GM23248 (cell line): ENCODE results near the gene INPP5A.

DNA sequence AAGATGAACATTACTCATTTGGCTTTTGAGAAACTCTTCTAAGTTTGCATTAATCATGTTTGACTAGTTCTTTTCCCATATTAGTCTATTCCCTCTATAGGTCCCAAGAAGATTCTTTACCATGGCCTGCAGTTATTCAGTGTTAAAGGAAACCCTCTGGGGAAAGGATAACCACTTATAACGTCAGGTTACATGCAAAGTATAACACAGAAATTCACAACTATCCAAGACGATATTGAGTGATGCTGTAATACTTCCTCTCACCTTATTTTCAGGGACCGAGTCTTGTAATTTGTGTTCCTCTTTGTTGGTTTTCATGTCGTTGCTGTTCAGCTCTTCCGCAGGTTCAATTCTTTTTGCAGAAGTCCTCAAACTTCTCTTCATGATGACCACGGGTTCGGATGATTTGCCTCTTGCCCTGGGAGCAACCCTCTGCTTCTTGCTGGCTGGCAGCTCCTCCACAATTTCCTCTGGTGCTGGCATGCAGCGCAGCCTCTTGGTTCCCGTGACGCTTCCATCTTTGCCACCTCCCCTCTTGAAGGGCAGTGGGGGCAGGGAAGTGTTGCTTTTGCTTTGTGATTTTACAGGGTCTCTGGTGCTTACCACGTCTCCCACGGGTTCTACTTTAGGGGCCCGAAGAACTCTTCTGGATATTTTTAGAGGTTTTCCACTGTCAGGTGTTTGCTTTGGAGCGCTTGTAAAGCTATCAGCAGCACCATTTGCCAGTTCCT, 23.7 kb downstream of the MKI67 start:
- RAMPAGE, long total RNA: no peak

DNA sequence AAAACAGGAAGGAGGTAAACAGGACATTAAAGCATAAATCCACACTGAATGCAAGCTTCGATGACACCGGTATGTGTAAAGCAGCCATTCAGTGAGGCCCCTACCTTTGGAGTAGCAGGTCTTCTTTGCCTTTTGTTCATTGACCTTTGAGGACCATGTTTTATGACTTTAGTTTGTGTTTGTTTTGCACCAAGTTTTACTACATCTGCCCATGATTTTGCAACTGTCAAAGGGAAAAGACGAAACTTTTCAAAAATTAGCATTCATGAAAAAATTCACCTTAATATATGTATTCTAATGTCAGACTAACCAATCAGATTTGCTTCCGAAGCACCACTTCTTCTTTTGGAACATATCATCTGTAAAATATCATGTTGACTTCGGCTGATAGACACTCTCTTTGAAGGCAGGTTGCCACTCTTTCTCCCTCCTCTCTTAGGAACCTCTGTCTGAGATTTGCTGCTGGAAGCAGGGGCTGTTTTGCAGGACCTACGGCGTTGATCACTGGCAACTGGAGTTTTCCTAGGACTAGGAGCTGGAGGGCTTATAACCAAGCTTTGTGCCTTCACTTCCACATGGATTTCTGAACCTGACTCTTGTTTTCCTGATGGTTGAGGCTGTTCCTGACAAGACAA, 14.3 kb downstream of the MKI67 start:
- RAMPAGE, long total RNA: no peak

- RAMPAGE, long total RNA: no peak
These were observed 574 bp downstream of the MGMT start for GRCh38 chr10:129467458-129468172.

GRCh38 chr10:129624246-129624946, 157.4 kb downstream of the MGMT start:
- RAMPAGE, long total RNA: no peak

GRCh38 chr10:129950774-129951592, 13.1 kb downstream of the EBF3 start:
- RAMPAGE, long total RNA: no peak

- RAMPAGE, long total RNA: no peak
These were observed 1.7 kb downstream of the C10orf143 start for GRCh38 chr10:130108819-130109410.

DNA sequence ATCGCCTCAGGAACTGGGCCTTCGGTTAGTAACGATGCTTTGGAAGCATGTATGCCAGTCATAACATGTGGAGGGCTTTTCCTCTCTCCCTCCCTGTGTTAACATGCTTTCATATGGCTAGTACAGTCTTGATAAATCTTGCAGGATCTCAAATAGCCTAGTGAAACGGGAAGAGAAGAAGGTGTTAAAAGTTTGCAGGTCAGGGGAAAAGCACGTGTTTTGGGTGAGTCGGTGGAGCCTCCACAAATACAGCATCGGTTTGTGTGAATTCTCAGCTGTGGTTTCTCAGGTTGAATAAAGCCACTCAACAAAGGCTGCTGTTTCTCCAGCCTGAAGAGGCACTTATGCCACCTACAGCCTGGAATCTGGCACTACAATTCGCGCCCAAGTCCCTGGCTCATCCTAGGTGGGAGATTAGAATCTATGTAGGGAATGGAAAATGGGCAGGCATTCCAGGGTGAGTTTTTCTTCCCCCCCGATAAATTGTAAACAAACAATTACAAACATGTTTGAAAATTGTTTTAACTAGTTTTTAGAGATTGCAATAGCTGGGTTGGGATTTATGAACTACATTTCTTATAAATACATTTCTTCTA, 8.5 kb upstream of the GLRX3 start:
- RAMPAGE, long total RNA: no peak

GRCh38 chr10:130137130-130137567, 958 bp downstream of the GLRX3 start:
- RAMPAGE, long total RNA: no peak

DNA sequence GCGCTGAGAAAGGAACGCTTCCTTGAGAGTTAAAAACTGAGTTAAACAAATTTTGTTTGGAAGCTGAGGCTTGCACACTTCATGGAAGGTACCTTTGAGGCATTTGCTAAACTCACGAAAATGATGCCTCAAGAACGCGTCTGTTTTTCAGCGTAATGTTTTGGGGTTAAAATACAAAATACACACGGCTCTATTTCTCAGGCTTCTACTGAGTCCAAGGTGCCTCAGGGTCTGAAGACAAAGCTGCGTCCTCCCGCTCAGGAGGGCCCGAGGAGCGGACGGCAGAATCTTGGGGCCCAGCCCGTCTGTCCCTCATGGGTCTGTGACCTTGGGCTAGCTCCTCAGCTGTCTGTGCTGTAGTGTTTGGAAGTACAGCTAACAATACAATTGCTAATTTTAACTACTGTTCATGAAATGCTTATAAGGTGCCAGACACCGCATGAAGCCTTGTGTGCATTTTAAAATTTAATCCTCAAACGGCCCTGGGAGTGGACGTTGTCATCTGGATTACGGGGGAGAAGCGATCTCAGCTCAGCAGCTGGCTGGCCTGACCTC, 357.2 kb downstream of the GLRX3 start:
- RAMPAGE, long total RNA: no peak

DNA sequence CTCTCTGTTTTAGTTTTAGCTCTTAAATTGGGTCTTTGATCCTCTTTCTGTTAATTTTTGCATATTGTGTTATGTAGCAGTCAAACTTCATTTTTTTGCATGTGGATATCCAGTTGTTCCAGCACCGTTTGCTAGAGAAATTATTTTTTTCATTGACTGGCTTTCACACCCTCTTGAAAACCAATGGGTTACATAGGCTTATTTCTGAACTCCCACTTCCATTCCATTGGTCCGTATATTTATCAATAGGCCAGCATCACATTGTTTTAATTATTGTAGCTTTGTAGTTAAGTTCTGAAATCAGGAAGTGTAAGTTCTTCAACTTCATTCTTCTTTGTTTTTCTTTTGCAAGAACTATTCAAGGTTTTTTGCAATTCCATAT, 274.2 kb upstream of the PPP2R2D start:
- RAMPAGE, long total RNA: no peak

- RAMPAGE, long total RNA: no peak
These were observed 75.4 kb upstream of the PPP2R2D start for GRCh38 chr10:131825299-131825945.

DNA sequence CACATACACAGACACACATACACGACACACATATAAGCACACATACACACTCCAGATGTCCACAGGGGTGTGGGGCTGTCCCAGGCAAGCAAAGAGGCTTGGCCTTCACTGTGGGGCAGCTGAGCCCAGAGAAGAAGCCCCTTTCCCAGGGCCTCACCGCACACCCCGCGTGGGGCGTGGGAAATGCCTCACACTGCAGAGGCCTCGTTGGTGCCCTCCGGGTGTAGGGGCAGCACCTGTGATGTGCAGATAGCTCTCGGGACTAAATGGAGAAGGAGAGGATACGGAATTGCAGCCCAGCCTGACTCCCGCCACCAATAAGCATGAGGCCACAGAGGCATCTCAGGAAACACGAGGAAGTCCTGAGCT, 59.8 kb upstream of the PPP2R2D start:
- RAMPAGE, long total RNA: no peak

DNA sequence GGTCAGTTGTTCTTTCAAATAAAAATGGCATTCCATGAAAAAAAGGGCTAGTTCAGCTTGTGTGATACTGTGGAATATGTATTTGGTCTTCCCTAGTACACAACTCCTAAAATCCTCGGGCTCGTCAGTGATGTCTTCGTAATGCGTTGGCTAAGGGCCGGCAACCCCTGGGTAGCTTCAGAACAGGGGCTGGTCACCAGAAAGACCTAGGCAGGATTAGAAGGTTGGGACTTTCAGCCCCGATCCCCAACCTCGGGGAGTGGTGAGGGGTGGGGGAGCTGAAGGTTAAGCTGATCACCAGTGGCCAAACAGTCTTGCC, 9.7 kb downstream of the PPP2R2D start:
- RAMPAGE, long total RNA: no peak

DNA sequence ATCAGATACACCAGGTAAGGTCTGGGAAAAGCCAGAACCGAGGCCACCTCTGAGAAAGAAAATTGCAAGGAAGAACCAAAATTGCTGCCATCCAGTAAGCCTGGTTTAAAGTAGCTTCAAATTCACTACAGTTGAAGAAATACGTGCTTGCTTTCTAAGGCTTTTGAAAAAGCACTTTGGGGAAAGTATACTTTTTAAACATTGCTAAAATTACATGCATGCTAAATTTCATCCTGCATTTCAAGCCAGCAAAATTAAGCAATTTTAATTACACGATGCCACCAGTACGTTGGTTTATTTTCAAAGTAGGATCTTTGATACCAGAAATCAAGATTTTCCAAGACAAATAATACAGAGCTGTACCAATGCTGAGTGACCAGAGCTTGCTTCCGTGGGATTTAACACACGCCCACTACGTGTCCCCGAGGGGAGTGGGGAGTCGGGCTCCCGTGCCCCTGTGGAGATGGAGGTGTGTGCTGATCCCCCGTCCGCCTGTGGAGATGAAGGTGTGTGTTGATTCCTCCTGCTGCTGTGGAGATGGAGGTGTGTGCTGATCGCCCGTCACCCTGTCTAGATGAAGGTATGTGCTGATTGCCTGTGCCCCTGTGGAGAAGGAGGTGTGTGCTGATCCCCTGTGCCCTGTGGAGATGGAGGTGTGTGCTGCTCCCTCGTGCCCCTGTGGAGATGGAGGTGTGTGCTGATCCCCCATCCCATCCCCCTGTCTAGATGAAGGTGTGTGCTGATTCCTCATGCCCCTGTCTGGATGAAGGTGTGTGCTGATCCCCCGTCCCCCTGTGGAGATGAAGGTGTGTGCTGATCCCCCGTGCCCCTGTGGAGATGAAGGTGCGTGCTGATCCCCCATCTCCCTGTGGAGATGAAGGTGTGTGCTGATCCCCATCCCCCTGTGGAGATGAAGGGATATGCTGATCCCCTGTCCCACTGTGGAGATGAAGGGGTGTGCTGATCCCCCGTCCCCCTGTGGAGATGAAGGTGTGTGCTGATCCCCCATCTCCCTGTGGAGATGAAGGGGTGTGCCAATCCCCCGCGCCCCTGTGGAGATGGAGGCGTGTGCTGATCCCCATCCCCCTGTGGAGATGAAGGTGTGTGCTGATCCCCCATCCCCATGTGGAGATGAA, 24.6 kb downstream of the BNIP3 start:
- RAMPAGE, long total RNA: no peak

DNA sequence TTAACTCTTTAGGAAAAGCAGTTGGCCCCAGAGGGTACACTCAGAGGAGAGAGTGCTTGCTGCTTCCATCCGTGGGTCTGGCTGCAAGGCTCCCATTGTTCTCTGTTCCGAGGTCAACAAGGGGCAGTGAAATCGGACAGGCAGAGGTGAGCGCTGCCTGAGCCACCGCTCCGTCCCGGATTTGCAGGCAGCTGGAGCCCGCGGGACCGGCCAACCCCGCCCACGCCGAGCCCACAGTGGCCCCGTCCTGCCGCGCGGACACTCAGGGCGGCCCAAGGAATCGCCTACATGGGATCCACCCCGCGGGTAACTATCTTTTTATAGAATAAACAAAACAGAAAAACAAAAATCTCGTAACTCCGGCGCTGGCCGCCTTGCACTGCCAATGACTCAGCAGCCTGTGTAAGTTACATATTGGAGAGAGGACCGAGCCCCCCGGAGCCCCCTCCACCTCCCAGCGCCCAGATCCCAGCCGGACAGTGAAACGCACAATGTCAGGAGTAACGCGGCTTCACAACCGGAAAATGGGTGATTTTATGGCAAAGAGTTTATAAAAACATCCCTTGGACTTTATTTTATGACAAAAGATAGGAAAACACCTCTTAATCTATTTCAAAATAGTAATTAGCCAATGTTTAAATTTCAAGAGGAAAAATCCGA, 1.8 kb downstream of the BNIP3 start:
- RAMPAGE, long total RNA: no peak

- RAMPAGE, long total RNA: no peak
These were observed 20.9 kb downstream of the PWWP2B start for GRCh38 chr10:132417675-132418514.

DNA sequence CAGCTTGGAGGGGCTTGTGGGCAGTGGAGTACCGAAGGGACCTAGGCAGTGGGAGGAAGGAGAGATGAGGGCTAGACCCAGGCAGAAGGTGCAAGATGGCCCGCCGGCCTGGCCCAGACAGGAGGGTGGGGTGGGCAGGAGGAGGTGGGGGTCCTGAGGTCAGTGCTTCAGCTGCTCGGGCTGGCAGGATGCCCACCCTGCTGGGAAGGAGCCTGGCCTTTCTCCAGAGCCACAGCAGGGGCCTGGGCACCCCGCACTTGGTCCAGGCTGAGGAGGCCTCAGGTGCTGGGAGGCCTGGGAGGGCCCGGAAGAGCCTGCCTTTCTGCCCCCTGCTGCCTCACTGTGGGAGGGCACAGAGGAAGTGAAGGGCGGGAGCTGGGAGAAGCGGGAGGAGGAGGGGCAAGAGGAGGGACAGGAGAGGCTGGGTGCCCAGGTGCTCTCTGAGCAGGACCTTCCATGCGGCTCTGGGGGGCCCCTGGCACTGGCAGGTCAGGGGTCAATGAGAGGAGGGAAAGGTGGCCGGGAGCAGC, 49.7 kb downstream of the PWWP2B start:
- RAMPAGE, long total RNA: no peak

DNA sequence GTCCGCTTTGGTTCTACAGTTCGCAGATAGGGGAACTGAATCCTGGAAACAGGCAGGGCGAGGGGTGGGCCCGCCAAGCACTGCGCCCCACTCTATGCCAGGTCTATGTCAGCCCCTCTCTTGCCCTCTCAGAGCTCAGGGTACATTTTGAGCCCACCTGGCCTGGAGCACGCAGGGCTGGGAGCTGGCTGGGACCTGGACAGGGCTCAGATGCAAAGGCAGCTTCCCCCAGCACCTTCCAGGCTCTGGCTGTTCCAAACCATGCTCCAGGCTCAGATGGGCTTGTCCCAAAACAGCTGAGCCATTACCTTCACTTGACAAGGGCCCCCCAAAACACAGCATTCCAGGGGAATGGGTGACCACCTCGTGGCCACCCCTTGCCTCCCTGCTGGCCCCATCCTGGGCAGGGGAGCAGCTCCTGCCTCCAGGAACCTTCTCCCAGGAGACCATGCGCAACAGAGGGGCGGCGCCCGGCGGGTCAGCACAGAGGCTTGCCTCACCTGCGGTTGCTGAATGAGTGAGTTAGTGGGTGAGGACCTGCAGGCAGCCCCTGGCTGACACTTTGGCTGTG, 54.4 kb downstream of the PWWP2B start:
- RAMPAGE, long total RNA: no peak

GRCh38 chr10:132506649-132507148, 30.9 kb upstream of the INPP5A start:
- RAMPAGE, long total RNA: no peak

GRCh38 chr10:132537674-132537972, at the start of gene INPP5A:
Gene INPP5A (plus strand): TSS chr10:132537787.
- RAMPAGE, long total RNA: no peak